Uterus (tissue), 7 donors: ENCODE measurements around a stretch of chr14.

DNA sequence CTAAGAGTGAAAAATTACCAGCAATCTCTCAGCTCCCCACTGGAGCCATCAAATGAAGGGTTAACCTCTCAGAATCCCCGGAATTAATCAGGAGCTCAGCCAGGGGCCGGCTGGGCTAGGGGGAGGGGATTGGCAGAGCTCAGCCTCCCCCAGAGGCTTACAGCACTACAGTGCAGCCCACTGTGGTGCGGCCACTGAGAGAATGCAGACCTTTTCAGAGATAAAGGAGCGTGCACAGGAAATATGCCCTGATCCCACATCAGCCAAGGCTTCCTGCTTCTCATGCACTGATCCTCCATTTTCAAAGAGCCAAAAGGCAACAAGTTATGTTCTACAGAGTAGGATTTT is 185.6 kb downstream of the EGLN3 start:
- PRO-cap, 4 experiments = no peak in any of the 4 experiments
- RAMPAGE, long total RNA, 2 experiments = no peak in any of the 2 experiments
- RRBS = no CpG with 5 or more reads among the region's 4 CpGs

DNA sequence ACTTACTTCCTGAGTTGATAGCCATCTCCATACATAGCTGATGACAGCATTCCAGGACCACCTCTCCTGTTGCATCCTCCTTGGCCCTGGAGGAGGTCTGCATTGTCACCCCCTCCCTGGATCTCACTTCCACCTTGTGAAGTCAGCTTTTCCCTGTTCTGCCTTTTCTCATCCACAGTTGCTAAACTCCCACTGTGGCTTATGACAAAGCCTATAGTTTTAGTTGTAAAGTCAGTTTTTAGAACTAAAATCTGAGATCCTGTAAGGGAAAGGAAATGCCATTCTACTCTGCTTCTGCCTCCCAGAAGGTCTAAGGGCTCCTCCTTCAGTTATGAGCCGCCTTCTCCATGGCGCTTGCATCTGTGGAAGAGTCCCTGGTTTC is 184.2 kb downstream of the EGLN3 start:
- PRO-cap, 4 experiments = no peak in any of the 4 experiments
- RAMPAGE, long total RNA, 2 experiments = no peak in any of the 2 experiments
- RRBS = no CpG with 5 or more reads among the region's 2 CpGs

DNA sequence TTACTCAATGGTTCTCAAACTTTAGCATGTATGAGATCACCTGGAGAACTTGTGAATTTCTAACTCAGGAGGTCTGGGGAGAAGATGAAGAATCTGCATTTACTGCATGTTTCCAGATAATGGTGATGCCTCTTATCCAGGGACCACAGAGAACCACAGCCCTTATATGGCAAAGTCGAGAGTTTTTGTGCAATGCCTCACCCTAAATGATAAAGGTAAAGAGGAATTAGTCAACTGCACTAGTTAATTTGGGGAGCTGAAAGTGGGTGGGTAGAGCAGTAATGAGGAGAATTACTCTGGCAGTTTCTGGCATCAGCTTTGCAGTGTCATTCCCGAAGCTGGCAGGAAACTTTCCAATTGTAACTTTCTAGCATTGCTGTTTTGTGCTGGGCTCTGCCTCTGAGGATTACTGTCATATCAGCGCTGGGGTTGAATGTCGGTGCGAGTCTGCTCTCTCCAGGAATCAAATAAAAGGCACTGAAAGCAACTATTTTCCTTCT is 10.3 kb downstream of the EGLN3 start:
- PRO-cap, 4 experiments = no peak in any of the 4 experiments
- RAMPAGE, long total RNA, 2 experiments = no peak in any of the 2 experiments
- RRBS = no CpG with 5 or more reads among the region's 5 CpGs

GRCh38 chr14:33943450-33944001 is 7.3 kb downstream of the EGLN3 start:
- PRO-cap, 4 experiments = no peak in any of the 4 experiments
- RAMPAGE, long total RNA, 2 experiments = no peak in any of the 2 experiments
- RRBS = no CpG with 5 or more reads among the region's 3 CpGs

DNA sequence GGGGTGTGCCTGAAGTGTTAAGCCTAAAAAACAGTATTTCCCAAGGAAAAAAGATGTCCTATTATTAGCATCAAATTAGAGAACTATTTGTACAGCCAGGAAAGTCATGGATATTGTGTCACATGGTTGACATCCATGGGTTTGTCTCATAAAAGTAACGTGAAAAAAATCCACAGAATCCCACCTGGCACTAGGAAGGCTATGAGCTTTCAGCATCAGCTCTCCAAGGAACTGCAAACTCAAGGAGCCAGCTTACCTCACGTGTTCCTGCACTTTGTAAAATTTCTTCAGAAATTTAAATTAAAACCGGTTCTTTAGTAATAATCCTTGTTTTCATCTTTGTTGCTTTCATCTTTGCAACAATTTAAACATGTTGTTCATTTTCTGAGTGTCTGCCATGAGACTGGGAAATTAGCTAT is 69.2 kb upstream of the EGLN3 start:
- PRO-cap, 4 experiments = no peak in any of the 4 experiments
- RAMPAGE, long total RNA, 2 experiments = no peak in any of the 2 experiments
- RRBS = no CpG with 5 or more reads among the region's 3 CpGs

GRCh38 chr14:34379401-34380061 is 82.5 kb downstream of the SPTSSA start:
- PRO-cap, 4 experiments = no peak in any of the 4 experiments
- RAMPAGE, long total RNA, 2 experiments = no peak in any of the 2 experiments
- RRBS = no CpG with 5 or more reads among the region's 5 CpGs

DNA sequence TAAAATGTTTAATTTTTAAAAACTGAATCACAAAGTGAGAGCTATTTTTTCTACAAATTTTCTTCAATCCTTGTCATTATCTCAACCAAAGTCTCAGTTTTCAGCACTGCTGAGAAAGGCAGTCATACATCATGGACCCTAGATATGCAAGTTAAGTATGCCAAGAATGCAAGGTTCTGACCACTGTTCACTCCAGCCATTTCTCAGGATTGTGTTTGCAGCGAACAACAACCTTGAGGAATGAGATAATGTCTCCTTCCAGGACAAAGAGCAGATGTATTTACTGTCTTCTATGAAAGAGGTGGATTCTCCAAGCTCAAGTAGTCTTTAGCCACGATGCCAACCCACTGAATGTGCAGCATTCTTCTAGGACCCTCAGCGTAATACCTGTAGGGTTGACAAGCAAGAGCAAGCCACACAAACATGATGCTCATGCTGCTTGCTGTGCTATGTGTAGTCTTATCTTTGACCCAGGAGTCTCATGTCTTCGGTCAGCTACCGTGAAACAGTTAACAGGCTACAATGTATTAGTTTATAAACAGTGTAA is 2.1 kb downstream of the EAPP start:
- PRO-cap, 4 experiments = no peak in any of the 4 experiments
- RAMPAGE, long total RNA, 2 experiments = no peak in any of the 2 experiments
- RRBS = no CpG with 5 or more reads among the region's 5 CpGs

DNA sequence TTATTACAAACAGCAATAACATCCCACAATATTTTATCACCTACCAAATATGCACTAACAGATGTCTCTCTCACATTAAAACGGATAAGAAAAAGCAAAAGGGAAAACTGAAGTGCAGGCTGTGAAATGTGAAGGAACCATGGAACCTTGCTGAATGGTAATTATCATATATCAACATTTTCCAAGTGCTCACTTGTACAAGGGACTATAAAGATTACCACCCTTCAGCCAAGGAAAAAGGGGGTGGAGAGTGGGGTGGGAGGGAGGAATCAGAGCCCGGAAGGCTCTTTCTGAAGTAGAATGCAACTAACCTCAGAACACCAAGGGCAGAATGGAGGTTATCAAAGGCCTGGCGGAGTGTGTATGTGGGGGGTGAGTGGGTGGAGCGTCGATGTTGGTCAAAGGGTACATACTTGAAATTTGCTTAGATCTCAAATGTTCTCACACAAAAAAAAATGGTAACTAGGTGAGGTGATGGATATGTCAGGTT is 1.2 kb downstream of the SNX6 start:
- PRO-cap, 4 experiments = no peak in any of the 4 experiments
- RAMPAGE, long total RNA, 2 experiments = no peak in any of the 2 experiments
- RRBS = no CpG with 5 or more reads among the region's 5 CpGs

DNA sequence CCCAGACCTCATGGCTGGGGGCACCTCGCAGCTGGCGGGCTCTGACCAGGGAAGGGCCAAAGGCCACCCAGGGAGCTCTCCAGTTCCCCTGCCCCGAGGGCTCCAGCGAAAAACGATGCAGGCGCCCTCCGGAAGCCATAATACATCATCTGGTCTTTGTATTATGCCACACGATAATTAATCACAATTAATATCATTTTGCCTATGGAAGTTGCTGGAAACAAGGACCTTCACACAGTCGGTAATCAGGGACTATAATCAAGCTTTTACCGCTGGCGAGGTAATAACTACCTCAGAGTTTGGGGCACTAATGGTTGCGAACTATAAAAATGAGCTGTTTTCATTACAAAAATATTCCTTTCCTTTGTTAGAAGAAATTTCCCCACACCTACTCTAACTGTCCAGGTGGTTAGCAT is 394 bp upstream of the SNX6 start:
- PRO-cap, 4 experiments = peak in 1 of 4 experiments; most common minus-strand start position 151 of the sequence (in 1)
- RAMPAGE, long total RNA, 2 experiments = no peak in any of the 2 experiments
- RRBS = no CpG with 5 or more reads among the region's 12 CpGs

- PRO-cap, 4 experiments = peak in 1 of 4 experiments; most common minus-strand start chr14:34768739 (in 1)
- RAMPAGE, long total RNA, 2 experiments = no peak in any of the 2 experiments
Observed at GRCh38 chr14:34768684-34768942, 54.2 kb upstream of the CFL2 start.

DNA sequence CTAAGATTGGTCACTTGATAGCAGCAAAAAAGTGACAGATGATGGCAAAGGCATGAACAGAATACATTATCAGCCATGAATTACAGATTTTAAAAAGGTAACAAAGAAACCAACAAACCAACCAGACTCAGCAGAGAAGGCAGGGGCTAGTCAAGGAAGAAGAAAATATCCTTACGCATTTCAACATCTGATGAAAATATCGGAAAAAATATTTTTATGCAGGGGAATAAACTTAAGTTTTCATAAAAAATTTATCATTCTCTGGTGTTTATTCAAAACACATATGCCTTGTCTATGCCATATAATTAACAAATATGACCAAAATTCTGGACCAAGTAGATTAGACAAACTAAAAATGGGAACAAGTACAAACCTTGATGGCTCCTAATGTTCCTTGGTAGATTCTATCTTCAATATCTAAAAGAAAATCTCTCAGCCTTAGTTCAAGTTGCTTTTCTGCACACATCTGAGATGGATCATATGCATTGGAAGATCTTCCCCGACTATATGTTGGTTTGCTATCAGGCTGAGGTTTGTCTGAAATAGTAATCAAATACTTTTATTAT is 59.6 kb upstream of the CFL2 start:
- PRO-cap, 4 experiments = no peak in any of the 4 experiments
- RAMPAGE, long total RNA, 2 experiments = no peak in any of the 2 experiments
- RRBS = no CpG with 5 or more reads among the region's 3 CpGs

GRCh38 chr14:34874447-34875206 is 533 bp downstream of the BAZ1A start:
- PRO-cap, 4 experiments = peak in 4 of 4 experiments; most common plus-strand start chr14:34874993 (in 4); most common minus-strand start chr14:34874897 (in 3)
- RAMPAGE, long total RNA, 2 experiments = no peak in any of the 2 experiments
- RRBS = 2% methylated on average over 47 of the region's 103 CpGs

GRCh38 chr14:35103161-35103916 is 18.5 kb downstream of the PPP2R3C start:
- PRO-cap, 4 experiments = no peak in any of the 4 experiments
- RAMPAGE, long total RNA, 2 experiments = no peak in any of the 2 experiments
- RRBS = no CpG with 5 or more reads among the region's 4 CpGs

- PRO-cap, 4 experiments = no peak in any of the 4 experiments
- RAMPAGE, long total RNA, 2 experiments = no peak in any of the 2 experiments
- RRBS = no CpG with 5 or more reads among the region's 6 CpGs
Observed at GRCh38 chr14:35331637-35332047, 39.5 kb downstream of the PSMA6 start.

- PRO-cap, 4 experiments = no peak in any of the 4 experiments
- RAMPAGE, long total RNA, 2 experiments = no peak in any of the 2 experiments
- RRBS = no CpG with 5 or more reads among the region's 3 CpGs
Observed at GRCh38 chr14:35353719-35354365, 50.7 kb downstream of the NFKBIA start.

- PRO-cap, 4 experiments = peak in 4 of 4 experiments; most common plus-strand start chr14:35385832 (in 4); most common minus-strand start chr14:35385649 (in 2)
- RAMPAGE, long total RNA, 2 experiments = no peak in any of the 2 experiments
- RRBS = no CpG with 5 or more reads among the region's 10 CpGs
Observed at GRCh38 chr14:35385372-35386174, 19.0 kb downstream of the NFKBIA start.

GRCh38 chr14:35826641-35827310 is 638 bp downstream of the BRMS1L start:
- PRO-cap, 4 experiments = peak in 4 of 4 experiments; most common plus-strand start chr14:35826887 (in 4); most common minus-strand start chr14:35826741 (in 4)
- RAMPAGE, long total RNA, 2 experiments = no peak in any of the 2 experiments
- RRBS = under 1% methylated on average over 13 of the region's 40 CpGs

DNA sequence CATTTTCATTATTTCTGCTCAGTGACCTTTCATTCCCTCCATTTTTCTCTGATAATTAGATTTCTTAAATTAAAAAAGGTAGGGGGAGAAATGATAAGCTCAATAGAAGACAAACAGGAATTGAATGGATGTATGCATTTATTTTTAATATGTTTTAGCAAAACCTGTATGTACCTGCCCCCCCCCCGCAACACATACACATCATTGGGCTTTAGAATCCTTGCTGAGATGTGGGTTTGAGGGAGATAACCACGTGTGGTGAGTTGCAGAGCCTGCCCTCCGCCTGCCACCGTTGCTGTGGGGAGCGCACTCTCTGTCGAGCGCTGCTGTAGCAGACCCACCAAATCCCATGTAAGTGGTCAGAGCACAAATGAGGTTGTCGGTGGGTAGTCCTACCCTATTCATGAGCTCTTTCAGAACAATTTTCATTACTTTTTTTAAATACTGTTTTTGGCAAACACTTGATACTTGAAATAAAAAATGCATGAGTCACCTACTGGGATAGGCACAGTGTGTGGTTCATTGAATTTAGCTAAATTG is 242.6 kb downstream of the BRMS1L start:
- PRO-cap, 4 experiments = no peak in any of the 4 experiments
- RAMPAGE, long total RNA, 2 experiments = no peak in any of the 2 experiments
- RRBS = no CpG with 5 or more reads among the region's 8 CpGs

DNA sequence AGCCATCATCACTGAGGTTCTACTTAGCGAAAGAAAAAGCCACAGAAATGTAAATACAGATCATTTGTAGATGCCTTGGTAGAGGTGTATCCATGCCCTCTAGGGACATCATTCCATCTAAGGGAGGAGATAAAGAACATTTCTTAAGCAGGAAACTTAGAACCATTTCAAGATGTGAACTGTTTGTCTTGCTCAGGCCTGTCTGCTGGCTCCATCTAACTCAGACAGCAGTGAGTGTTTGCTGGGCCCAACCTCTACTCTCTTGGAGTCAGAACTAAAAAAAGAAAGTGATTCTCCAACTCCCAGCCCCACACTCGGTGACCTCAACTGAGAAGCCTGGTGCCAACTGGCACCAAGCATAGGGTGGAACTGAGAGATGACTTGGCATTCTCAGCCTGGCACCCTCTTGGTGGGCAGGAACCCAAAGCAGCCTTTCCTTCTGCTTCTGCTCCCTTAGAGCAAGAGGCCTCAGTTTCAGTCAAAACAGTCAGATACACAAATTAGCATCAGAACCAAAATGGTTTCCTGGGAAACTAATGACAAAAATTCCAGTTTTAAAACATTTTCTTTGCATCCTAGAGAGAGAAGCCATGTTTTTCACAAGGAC is 63.6 kb upstream of the MBIP start:
- PRO-cap, 4 experiments = no peak in any of the 4 experiments
- RAMPAGE, long total RNA, 2 experiments = no peak in any of the 2 experiments
- RRBS = no CpG with 5 or more reads among the region's 2 CpGs

DNA sequence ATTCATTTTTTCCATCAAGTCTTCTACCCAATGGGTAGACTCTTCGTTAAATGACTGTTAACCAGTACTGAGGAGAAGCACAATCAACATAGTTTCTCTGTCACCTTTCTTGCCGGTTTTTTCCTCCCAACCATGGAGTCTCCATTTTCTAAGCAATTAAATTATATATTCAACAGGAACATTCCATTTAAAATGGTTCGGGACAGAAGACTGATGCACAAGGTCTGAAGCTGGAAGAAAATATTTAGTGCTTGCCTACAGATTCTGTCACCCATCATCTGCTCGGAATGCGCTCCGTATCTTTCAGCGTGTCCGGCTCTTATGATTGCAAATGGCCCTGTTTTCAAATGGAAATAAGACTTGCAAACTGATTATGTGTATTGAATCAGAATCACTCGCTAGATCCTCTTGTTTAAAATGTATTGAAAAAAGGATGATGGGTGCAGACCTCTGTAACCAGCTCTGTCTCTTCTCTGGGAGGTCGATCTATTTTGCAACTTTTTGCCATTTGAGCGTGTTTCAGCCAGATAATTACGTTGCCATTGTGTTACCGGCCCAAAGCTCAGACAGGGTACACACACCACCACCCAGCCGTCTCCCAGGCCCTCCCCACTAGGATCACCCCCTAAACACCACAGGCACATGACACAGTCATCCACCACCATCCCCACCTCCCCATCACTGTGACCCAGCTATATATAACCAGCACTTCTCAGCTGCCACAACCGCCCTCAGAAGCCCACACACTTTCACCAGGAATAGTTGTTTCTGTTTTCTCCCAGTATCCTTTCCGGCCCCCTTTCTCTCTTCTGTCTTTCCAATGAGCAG is 10.9 kb downstream of the NKX2-1 start:
- PRO-cap, 4 experiments = no peak in any of the 4 experiments
- RAMPAGE, long total RNA, 2 experiments = no peak in any of the 2 experiments
- RRBS = no CpG with 5 or more reads among the region's 16 CpGs